ENCODE measurements around the genes NUCB2, NCR3LG1 and SAA4.

GRCh38 chr11:16297445-16297874 is 58.9 kb downstream of the SOX6 start:
- PRO-cap, 2 experiments: peak in 1 of 2 experiments; most common plus-strand start chr11:16297624 (in 1)

DNA sequence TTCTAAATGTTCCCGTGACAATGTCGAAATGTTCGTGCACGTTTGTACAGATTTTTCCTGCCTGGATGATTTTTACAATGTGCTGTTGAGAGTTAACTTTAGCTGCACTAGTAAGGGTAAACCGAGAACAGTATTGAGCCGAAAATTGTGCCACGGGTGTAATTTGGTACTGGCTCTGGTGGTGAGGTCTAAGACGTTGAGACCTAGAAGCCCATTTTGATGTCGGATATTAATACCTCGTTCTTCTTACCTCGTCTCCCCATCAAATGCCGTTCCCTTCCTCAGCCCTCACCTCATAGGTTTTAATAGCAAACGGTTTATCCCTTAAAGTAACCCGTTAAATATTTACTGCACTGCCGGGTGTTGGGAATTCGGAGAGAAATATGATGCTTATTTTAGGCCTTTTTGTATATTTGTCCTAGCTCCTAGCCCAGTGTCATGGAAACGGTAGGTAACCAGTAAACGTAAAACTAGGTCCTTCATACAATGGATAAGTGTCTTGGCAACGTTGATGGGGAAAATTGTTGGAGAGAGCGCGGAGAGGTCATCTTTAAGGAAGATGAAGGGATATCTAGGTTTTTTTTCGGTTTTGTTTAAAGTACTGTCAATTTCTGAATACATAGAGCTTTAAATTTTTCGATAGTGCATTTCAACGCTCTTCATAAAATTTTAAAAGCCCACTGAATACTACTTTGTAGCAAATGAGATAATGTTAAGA is 921 bp downstream of the C11orf58 start:
- PRO-cap, 2 experiments: no peak in any of the 2 experiments

GRCh38 chr11:16791311-16792395 is 53.2 kb downstream of the C11orf58 start:
- PRO-cap, 2 experiments: no peak in any of the 2 experiments

DNA sequence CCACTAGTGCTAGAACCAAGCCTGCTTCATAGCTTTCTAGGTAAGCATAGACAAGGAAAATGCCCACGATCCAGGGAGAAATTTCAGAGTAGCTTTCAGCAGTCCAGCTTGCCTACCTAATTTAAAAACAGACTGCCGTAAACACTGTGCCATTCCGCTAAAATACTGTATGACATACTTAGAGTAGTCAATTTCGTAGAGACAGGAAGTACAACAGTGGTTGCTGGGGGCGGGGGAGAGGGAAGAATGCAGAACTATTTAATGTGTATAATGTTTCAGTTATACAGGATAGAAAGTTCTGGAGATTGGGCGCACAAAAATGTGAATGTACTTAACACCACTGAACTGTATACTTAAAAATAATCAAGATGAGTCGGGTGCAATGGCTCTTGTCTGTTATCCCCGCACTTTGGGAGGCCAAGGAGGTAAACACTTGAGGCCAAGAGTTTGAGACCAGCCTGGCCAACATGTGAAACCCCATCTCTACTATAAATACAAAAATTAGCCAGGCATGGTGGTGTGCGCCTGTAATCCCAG is 56.8 kb downstream of the C11orf58 start:
- PRO-cap, 2 experiments: no peak in any of the 2 experiments

DNA sequence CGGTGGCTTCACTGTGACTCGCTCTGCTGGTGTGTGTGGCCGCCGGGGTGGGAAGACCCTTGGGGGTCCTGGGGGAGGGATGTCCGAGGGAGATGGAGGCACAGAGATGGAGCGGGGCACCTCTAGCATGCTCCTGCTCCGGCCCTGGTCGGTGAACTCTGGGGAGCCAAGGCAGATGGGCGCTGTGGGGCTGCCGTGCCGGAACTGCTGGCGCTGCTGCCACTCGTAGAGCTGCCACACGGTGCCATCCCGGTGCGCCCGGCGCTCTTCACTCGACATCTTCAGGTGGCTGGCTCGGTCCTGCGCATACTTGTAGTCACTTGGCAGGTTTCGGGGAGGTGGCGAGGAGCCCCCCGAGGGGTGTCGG is 78.4 kb downstream of the C11orf58 start:
- PRO-cap, 2 experiments: no peak in any of the 2 experiments

- PRO-cap, 2 experiments: no peak in any of the 2 experiments
Measured at GRCh38 chr11:16922240-16922503, 92.0 kb downstream of the PLEKHA7 start.

DNA sequence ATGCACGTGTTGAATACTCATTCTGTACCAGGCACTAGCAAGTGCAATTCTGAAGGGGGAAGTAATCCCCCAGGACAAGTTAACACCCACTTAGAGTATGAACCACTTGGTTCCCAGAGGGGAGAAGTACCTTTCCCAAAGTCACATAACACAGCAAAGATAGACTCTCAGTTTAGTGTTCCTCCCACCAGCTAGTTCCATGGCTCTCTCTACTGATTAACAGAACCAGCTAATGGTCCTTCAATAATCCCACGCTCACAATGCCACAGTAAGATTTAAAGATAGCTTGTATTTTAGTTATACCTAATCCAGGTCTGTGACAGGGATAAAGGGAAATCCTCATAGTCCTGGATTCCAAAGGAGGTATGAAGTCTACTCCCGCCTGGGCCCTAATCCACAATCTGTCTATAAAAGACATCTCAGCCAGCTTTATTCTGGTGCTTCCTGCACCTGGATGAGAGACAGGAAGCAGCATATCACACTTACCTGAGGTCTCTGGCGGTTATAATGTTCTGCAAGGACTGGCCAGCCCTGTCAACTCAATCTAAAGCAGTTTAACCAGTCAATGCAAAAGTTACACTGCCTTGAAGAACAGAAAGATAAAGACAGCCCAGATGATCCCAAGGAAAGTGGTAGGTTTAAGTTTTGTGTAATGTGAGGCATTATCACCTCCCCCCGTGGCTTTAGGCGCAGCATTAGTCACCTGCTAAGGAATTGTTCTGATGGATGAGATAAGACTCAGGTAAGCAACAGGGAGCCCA is 57.7 kb downstream of the PLEKHA7 start:
- PRO-cap, 2 experiments: no peak in any of the 2 experiments

- PRO-cap, 2 experiments: peak in 1 of 2 experiments; most common plus-strand start chr11:17014530 (in 1)
Measured at GRCh38 chr11:17014472-17014735, 190 bp upstream of the PLEKHA7 start.

DNA sequence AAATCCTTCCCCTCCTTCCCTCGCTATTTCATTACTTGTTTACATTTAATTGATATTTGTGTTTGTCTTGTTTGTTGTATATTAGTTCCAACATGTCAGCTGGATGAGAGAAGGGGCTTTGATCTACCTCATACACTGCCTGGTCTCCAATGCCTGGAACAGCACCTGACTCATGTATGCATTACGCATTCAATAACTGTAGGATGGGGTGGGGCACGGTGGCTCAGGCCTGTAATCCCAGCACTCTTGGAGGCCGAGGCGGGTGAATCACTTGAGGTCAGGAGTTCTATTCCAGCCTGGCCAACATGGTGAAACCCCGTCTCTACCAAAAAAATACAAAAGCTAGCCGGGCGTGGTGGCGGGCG is 1.1 kb upstream of the PLEKHA7 start:
- PRO-cap, 2 experiments: no peak in any of the 2 experiments

GRCh38 chr11:17075026-17075270 is 2.5 kb downstream of the RPS13 start:
- PRO-cap, 2 experiments: no peak in any of the 2 experiments

GRCh38 chr11:17268682-17269440 is 7.7 kb upstream of the NUCB2 start:
- PRO-cap, 2 experiments: no peak in any of the 2 experiments

- PRO-cap, 2 experiments: peak in 2 of 2 experiments; most common plus-strand start chr11:17276739 (in 2); most common minus-strand start chr11:17276458 (in 1)
Measured at GRCh38 chr11:17276047-17277169, at the start of gene NUCB2. TSS of gene NUCB2 (plus strand) at chr11:17276739.

DNA sequence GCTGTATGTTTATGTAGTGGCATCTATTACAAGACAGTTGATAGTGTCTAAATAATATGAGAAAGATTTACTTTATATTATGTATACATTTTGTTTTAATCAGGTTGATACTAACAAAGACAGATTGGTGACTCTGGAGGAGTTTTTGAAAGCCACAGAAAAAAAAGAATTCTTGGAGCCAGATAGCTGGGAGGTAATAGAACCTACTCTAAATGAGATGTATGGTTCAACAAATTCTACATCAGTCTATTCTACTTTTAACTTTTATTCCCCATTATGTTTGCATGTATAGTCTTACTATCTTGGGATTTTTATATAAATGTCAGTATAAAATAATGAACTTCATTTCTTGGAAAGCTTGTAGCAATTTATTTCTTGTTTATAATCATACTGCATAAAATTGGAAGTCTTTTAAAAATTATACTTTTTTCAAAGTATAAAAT is 36.3 kb upstream of the NCR3LG1 start:
- PRO-cap, 2 experiments: no peak in any of the 2 experiments

GRCh38 chr11:17351520-17352203 is at the start of gene NCR3LG1:
TSS of gene NCR3LG1 (plus strand) at chr11:17351800.
- PRO-cap, 2 experiments: peak in 2 of 2 experiments; most common plus-strand start chr11:17351802 (in 2)

GRCh38 chr11:17506670-17507113 is 30.0 kb upstream of the ABCC8 start:
- PRO-cap, 2 experiments: no peak in any of the 2 experiments

GRCh38 chr11:18011552-18012836 is 853 bp downstream of the SERGEF start:
- PRO-cap, 2 experiments: no peak in any of the 2 experiments

GRCh38 chr11:18223744-18224365 is 12.7 kb downstream of the SAA4 start:
- PRO-cap, 2 experiments: no peak in any of the 2 experiments

DNA sequence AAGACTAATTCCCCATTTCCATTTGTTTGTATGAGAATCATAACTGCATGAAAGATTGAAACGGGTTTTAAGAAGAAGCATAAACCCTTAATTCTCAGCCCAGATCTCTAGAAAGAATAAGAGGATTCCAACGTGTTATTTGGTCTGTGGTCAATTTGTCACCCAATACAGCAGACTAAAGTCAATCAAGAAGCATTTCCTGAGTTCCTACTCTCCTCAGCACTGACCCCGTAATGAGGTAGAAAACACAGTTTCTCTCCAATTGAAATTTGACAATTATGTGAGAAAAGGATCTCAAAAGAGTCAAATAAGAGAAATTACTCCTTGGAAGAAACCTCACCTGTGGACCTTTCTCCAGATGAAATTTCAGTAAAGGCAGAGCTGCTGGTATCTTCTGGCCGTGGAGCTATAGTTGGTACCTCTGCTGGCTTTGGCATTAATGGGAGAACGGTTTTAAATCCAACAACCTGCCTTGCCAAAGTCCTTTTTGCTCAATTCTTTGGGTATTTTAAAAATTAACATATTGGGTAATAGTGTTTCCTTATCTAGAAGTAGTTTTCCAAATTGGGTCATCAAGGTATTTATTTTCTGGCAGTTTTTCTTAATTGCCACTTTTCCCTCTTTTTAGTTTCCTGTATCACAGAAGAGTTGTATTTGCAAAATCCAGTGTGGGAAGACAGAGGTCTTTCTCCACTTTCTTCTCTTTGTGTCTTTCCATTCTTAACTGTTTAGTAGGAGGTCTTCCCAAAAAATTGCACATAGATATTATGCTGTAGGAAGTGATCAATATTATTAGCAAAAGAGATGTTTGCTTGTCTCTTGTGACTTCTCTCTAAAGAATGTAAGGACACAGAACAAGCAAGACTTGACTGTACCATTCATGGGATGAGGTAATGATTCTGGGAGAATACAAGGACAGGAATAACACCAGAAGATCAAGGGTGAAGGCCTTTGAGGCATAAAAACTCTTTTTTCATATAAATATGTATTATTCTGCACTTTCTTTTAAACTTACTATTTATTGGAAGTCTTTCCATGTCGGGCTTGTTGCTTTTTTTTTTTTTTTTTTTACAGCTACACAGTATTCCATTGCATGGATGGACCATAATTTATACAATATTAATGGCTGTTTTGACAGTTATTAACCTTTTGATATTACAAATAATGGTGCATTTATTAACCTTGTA is at the start of gene SAA4:
SAA4 (minus strand) TSS at position 426 of the 1,187 bp plus-strand sequence.
- PRO-cap, 2 experiments: no peak in any of the 2 experiments

GRCh38 chr11:18396406-18396676 is 2.0 kb downstream of the LDHA start:
- PRO-cap, 2 experiments: no peak in any of the 2 experiments

- PRO-cap, 2 experiments: no peak in any of the 2 experiments
Measured at GRCh38 chr11:18605323-18606377, 6.1 kb downstream of the MISFA start.

All from heart right ventricle (tissue), 2 donors.